Rectum (tissue), 1 donor: ENCODE measurements around a stretch of chr21.

- PRO-cap = no peak
Observed at GRCh38 chr21:29237547-29237777, 61.3 kb upstream of the BACH1 start.

DNA sequence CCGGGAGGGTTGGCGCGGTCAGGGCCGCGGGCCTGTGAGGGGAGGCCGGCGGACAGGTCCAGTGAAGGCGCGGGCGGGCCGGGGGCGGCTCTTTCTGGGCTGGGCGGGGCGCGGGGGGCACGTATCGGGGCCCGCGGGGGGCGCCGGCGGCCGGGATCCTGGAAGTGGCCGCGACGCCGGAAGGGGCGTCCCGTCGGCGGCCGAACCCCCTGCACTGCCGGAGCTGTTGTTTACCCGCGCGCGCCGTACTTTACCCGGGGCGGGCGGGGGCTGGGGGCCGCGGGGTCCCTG, 209 bp downstream of the BACH1 start:
- PRO-cap = bidirectional peak, plus-strand start outside the sequence, minus-strand start at position 216 of the sequence

DNA sequence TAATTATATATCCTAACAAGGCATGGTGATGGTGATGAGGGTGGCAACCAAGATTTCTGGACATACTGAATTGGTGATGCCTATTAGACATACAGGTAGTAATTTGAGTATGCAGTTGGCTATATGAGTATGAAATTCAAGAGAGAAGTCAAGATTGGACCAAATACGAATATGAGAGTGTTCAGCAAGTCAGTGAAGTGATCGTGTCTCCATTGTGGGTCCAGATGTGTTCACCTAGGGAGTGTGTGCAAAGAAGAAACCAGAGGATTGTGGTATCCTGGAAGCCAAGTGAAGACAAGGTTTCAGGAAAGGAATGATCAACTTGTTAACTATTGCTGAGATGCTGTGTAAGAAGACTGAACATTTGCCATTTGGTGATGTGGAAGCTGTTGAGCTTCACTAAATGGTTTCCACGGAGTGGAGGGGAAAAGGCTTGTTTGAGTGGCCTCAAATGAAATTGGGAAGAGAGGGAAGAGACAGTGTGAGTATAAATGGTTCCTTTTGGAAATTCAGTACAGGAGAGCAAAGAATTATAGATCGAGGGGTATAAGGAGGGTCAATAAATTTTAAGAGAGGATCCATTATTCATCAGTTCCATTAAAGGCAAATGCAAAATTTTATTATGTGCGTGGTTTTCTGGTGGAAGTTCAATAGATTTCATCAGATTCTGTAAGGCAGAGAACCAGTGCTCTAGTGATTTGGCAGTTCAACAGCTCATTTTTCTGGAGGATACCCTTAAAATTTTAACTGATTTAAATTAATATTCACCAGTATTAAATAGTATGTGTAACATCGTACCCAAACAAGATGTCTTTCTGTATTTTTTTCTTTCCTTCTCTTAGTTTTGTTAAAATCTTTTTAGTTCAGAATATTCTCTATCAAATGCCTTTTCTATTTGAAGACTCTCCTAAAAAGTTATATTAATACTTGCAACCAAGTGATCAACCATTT, 11.9 kb downstream of the BACH1 start:
- PRO-cap = no peak

DNA sequence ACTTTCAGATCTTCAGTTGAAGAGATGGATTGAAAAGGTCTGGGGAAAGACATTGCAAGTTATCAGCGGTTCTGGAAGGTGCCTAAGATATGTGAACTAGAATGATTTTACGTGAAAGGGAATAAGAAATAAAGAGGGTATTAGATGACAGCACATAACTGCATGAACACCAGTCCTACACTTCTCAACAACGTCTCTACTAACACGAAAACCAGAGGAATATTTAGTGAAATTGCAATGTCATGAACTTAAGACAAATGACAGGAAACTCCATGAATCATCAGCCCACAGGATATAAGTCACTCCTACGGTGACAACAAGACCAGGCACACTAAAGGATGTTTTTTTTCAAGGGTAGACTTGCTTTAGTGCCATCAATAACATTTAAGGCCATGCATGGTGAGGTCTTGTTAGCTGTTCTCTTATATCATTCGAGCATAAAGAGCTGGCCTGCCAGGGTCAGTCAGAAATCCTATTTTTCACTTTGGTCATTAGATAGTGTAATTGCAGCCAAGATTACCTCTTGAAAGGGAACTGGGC, 283.1 kb downstream of the GRIK1 start:
- PRO-cap = no peak

DNA sequence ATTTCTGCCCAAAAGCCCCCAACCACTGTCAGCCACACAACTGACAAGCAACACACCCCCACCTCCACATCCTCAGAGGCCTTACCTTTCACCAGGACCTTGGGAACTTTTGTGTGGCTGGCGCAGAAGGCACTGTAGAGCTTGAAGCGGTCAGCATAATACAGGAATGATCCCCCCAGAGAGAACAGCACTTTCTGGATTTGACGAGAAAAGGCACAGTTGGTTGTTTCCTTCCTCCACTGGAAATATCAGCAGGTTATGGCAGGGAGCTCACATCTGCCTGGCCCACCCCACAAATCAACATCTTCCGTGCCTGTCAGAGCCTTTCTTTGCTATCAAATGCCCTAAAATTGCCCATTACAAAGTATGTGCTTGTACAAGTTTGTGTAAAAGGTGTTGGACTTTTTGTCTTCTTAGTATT, 108.5 kb upstream of the KRTAP19-8 start:
- PRO-cap = no peak

- PRO-cap = unidirectional peak, minus-strand start at chr21:31174315
Observed at GRCh38 chr21:31174031-31174804, 135.9 kb upstream of the KRTAP19-8 start.

GRCh38 chr21:31182043-31182973, 144.0 kb upstream of the KRTAP19-8 start:
- PRO-cap = no peak

DNA sequence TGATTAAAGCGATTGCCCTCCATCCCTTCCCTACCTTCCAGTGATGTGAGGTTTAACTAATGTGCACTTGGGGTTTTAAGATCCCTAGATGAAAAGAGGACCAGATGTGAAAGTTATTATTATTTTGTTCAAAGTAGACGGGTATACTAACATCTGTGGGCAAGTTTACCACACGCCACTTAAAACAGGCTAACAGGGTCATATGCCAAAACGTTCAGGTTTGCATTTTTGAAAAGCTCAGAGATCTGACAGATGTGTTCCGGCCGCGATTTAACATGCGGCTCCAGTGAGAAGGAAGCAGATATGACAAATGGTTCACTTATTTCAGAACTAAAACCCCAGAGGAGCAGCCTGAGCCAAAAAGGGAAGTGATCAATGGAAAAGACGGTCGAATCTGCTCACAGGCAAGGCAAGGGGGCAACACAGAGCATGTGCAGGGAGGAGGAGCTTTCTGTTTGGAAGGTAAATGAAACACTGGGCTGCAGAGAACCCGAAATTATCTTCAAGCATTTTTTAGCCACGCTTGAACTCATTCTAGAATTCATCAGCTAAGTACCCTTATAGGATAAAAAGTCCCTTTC, 17.2 kb downstream of the TIAM1 start:
- PRO-cap = no peak

- PRO-cap = bidirectional peak, plus-strand start at chr21:31531323, minus-strand start at chr21:31531104
Observed at GRCh38 chr21:31530690-31531612, 128.5 kb upstream of the SOD1 start.

DNA sequence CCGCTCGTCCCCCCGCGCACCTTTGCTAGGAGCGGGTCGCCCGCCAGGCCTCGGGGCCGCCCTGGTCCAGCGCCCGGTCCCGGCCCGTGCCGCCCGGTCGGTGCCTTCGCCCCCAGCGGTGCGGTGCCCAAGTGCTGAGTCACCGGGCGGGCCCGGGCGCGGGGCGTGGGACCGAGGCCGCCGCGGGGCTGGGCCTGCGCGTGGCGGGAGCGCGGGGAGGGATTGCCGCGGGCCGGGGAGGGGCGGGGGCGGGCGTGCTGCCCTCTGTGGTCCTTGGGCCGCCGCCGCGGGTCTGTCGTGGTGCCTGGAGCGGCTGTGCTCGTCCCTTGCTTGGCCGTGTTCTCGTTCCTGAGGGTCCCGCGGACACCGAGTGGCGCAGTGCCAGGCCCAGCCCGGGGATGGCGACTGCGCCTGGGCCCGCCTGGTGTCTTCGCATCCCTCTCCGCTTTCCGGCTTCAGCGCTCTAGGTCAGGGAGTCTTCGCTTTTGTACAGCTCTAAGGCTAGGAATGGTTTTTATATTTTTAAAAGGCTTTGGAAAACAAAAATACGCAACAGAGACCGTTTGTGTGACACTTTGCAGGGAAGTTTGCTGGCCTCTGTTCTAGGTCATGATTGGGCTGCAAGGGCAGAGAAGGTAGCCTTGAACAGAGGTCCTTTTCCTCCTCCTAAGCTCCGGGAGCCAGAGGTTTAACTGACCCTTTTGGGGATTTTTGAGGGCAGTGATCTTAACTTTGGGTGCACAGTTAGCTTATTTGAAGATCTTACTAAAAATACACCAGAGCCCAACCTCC, 587 bp downstream of the SOD1 start:
- PRO-cap = bidirectional peak, plus-strand start at position 291 of the sequence, minus-strand start at position 120 of the sequence

GRCh38 chr21:31714045-31714716, 17.7 kb downstream of the SCAF4 start:
- PRO-cap = no peak

DNA sequence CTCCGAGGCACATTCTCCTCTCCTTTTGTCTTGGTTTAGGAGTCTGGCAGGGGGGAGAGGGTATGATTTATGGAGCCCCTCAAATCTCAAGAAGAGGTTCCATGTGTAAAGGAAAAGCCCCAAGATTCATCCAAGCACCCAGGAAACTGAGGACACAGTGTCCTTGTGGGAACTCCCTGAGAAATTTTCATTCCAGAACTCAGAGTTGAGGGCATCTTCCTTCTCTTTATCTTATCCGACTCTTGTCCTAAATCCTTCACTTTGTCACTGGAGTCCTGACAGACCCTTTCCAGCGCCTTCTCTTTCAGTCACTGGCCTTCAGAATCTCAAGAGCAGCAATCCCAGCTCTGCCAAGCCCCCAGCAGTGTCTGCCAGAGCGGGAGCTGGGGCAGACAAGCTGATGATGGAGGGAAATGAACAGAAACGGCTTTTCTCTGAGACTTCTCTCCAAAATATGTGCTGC, 32.4 kb downstream of the MIS18A start:
- PRO-cap = no peak

GRCh38 chr21:32315550-32315859, 16.9 kb downstream of the MRAP start:
- PRO-cap = no peak

GRCh38 chr21:32359609-32360103, 33.2 kb downstream of the URB1 start:
- PRO-cap = no peak

GRCh38 chr21:32381452-32381997, 11.3 kb downstream of the URB1 start:
- PRO-cap = no peak

DNA sequence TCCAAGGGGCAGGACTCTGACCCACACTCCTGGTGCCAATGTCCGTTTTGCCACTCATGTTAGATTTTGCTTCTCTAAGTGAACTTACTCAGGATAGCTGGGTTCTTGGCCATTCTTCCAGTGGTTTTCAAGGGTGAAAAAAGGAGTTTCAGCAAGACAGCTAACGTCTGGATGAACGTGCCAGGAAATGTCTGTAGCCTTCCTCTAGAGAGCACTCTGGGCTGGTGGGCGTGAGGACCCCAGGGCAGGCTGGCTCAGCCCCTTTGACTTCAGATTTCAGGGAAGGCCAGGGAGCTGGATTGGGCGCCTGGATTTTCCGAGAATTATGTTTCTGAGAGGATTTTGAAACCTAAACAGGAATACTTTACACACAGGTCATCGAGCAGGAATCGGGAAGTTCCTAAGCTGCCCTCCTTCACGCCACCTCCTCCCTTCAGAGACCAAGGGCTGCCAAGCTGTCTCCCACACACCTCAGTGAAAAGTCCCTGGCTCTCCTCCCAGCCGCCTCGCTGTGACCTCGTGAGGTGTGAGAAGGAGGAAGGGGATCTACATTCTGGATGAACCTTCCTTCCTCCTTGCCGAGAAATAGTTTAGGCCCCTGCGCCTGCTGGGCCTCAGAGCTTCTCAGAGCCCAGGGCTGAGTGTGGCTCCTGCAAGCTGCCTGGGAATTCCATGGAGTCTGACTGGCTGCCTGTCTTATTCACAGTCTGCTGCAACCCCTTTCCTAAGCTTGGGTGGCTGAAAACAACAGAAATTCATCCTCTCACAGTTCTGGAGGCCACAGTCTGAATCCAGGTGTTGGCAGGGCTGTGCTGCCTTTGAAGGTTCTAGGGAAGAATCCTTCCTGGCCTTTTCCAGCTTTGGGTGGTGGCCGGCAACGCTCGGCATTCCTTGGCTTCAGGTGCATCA, 38.6 kb downstream of the EVA1C start:
- PRO-cap = no peak

DNA sequence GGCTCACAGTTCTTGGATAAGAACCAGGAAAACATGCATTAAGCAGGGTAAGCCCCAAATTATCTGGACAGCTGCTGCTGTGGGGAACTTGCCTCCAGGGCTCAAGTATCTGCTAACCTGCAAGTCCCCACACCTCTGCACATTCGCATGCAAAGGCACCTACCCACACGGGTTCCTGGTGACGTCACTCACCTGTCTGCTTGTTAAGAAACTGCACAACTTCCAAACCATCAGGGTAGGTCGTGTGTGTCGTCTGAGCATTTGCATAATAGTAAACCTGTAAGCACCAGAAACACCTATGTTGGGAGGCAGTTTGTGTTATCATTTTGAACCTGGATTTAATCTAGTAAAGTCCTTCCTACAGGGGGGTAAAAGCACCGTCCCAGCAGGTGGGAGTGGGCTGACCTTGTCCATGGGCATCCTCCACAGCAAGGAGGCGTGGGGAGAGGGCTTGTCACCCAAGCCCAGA, 12.2 kb downstream of the TCP10L start:
- PRO-cap = no peak

GRCh38 chr21:32728739-32729216, 965 bp upstream of the SYNJ1 start:
- PRO-cap = no peak

- PRO-cap = no peak
Observed at GRCh38 chr21:32731702-32732282, 4.0 kb upstream of the SYNJ1 start.

DNA sequence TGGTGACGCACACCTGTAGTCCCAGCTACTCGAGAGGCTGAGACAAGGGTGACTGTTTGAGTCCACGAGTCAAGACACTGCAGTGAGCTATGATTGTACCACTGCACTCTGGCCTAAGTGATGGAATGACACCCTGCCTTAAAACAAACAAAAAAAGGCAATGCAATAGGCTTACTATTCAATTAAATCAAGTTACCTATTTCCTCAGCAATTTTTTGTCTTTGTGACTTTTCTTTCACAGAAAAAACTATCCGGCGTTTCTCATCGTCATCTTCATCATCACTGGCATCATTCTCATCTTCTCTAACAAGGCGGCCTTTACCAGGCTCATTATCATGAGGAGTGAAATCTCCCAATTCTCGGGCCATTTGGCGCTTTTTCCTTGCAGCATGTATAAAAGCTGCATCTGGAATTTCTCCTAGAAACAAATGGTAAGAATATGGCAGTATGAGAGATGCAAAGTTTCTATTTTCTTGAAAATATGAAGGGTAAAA, 9.6 kb downstream of the PAXBP1 start:
- PRO-cap = no peak